M059J (cell line): ENCODE data around the genes NXPE1 and APOA4.

DNA sequence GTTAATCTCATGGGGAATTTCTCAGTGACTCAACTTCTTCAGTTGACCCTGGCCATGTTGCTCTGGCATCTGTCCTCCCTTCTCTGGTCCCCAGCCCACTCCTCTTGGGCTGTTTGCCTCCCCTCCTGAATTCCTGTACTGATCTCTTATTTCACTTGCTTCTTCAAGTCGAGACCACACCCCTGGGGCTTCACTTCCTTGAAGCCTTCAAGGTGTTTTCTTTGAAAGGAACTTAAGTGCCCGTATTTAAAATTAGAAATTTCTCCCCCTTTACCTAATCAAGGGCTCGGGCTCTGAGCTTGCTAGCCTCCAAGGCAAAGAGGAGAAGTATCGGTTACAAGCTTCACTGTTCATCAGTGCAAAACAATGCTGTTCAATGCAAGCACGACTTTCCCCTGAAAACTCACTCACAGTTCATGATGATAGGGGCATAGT, 23.8 kb downstream of the NNMT start:
- RAMPAGE, long total RNA, result no peak

DNA sequence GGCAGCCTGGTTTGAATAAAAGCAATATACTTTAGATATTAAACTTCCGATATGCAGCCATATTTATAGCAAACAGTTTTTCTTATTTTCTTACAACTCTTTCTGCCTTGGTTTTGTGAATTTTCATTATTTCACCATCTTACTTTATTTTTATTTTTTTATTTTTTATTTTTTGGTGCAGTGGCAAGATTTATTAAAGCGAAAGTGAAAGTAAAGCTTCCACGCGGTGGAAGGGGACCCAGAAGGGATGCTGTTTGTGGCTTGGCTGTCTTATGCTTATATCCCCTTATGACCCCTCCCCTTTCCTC, 50.3 kb downstream of the NNMT start:
- RAMPAGE, long total RNA, result no peak

GRCh38 chr11:114401589-114402064, 1.2 kb downstream of the RBM7 start:
- RAMPAGE, long total RNA, result no peak

DNA sequence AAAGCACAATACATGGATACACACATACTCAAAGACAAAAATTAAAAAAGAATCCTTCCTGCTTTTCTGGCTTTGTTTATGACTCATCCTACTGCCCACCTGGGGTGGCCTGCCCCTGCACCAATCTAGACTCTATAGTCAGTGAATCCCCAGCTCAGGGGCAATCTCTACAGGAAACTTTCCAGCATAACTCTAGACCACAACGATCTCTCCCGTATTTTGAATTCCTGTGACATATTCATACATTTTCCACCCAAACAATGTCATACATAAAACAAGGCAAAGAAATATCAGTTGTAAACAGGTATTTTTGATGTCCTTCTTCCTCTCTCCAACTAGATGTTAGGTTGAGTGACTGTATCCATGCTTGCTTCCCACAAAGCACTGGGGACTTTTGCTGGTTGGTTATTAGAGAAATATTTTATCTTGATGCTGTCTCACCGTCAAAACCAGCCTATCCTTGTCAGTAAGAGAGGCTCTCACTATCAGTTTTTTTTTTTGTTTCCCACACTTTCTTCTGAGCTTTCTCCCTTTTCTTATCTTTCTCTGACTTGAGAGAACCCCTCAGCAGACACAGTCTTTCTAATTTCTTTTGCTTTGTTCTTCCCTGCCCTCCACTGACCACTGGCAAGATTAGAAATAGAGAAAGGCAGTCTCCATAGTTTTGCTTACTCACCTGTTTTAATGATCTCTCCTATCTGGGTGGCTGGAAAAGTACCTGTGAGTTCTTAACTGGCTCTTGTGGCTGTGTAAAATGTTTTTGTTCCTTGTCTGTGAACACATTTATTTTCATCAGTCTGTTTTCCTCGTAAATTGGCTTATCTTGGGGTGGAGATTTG, at the start of gene NXPE1:
Gene NXPE1, minus strand, starts transcription at position 760 of the 839 bp plus-strand sequence.
- RAMPAGE, long total RNA, result no peak

GRCh38 chr11:114676740-114677207, 1.6 kb upstream of the NXPE2 start:
- RAMPAGE, long total RNA, result no peak

GRCh38 chr11:115185383-115186048, 318.7 kb downstream of the CADM1 start:
- RAMPAGE, long total RNA, result no peak

GRCh38 chr11:115645671-115646350, 141.6 kb upstream of the CADM1 start:
- RAMPAGE, long total RNA, result no peak

DNA sequence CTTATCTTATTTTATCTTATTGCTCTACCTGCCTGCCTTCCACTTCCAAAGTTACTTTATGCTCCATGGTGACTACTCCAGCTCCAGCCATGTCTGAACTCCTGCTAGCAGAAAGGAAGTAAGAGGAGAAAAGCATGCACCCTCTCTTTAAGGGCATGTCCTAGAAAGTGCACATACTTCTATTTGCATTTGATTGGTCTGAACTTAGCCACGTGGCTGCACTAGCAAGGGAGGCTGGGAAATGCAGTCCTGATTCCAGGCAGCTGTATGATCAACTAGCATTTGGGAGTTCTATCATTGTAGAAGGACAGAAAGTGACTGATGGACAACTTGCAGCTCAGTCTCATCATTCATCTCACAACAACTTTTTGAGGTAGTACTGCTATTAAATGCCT, 515.7 kb downstream of the BUD13 start:
- RAMPAGE, long total RNA, result no peak

- RAMPAGE, long total RNA, result no peak
These were observed 445 bp downstream of the APOA4 start for GRCh38 chr11:116822642-116823075.

DNA sequence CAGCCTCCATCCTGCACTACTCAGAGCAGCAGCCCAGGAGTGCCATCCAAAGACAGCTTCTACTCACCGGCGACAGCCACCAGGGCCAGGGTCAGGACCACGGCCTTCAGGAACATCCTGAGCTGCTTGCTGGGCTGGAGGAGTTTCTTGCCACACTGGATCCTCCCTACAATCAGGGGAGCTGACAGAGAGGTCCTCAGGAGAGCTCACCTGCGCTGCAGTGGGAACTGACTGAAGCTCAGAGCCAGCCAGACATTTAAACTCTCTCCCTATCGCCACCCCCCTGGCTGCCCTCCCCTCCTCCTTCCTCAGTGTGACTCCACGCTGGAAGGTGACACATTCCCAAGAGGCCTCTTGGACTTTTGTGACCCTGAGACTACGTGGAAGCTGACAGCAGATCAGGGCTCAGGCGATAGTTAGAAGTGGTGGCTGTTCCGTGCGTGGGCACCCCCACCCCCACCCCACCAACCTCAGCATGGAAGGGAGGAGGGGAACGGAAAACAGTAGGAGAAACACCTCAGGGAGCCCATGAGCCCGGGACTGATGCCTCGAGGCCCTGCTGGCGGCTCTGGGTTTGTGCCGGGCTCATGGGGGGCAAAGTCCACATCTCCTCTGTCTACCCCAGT, at the start of gene APOA4:
Gene APOA4, minus strand, starts transcription at position 229 of the 626 bp plus-strand sequence.
- RAMPAGE, long total RNA, result no peak

GRCh38 chr11:116833271-116833745, 3.6 kb downstream of the APOC3 start:
- RAMPAGE, long total RNA, result no peak

GRCh38 chr11:116849931-116850874, 12.8 kb upstream of the APOA1 start:
- RAMPAGE, long total RNA, result no peak

DNA sequence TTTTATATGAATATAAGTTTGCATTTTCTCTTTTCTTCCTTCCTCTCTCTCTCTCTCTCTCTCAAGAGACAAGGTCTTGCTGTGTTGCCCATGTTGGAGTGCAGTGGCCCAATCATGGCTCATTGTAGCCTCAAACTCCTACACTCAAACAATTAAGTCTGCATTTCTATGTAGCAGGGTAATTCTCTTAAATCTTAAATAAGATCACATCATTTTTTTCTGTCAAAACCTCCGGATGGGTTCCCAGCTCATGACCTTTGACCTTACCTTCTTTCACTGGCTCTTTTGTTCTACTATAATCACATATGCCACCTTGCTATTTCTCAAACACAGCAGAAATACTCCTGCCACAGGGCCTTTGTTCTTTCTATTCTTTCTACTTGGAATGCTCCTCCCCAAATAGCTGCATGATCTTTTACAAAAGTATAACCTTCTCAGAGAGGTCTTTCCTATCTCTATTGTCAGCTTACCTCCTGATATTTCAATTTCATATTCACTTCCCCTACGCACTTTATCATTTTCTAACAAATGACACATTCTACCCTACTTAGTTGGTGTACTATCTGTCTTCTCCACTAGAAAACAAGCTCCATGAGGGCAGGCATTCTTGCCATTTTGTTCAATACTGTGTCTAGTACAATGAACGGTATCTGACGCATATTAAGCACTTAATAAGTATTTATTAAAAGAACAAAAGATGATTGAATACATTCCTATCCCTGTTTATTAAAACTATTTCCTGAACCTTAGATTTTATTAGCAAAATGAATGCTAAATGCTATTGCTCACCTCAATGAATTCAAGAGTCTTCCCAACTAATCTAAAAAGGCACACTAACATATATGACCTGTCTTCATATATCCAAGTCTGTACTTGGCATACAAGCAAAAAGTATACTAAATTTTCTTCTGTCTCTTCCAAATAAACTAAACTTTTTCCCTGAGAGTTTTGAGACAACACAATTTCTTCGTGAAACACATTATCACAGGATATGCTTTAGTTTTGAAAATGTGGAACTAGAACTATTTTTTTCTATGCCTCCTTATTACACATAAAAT, 96.5 kb upstream of the APOA1 start:
- RAMPAGE, long total RNA, result no peak

DNA sequence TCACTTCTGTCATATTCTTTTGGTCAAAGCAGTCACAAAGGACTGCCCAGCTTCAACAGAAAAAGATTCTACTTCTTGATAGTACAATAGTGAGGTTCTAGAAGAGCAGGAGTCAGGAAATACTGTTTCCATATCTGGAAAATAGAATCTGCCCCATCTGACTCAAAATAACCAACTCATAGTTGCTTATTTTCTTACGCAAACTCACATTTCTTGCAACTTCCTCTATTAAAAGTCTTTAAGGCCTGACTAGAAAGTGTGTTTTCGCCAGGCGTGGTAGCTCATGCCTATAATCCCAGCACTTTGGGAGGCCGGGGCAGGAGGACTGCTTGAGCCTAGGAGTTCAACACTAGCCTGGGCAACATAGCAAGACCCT, 116.8 kb downstream of the SIK3 start:
- RAMPAGE, long total RNA, result no peak

DNA sequence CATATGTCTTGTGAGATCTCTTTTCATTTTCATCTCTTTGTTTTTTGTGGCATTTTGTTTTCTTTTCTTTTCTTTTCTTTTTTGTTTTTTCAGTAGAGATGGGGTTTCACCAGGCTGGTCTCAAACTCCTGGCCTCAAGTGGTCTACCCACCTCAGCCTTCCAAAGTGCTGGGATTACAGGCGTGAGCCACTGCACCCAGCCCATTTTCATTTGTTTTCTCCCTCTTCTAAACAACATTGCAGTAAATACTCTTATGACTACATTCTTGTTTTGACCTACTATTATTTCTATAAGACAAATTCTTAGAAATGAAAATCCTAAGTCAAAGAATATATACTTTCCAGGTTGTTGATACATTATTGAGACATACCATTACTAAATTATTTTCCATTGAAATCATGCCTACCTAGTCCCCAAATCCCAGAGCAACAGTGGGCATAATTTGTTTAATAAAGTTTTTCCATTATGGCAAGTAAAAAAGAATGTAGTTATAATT, 98.7 kb downstream of the SIK3 start:
- RAMPAGE, long total RNA, result no peak

GRCh38 chr11:117095411-117096345, 2.5 kb downstream of the SIK3 start:
- RAMPAGE, long total RNA, result no peak

- RAMPAGE, long total RNA, result no peak
These were observed 10.4 kb upstream of the SIDT2 start for GRCh38 chr11:117167690-117169022.

DNA sequence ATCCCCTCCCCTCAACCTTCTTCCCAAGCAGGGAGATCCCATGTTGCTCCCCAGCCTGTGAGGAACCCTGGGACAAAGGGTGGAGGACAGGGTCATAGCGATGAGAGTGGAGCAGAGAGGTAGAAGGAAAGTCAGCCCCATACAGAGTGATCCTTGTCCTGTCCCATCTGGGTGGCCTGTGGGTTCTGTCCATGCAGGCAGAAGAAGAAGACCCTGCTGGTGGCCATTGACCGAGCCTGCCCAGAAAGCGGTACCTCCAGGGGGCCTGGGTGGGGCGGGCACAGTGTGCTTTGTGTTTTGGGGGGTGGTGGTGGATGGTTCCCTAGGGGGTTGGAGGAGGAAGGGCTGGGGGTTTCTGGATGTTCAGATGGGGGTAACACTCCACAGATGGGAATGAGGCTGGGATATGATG, 7.8 kb downstream of the SIDT2 start:
- RAMPAGE, long total RNA, result no peak

DNA sequence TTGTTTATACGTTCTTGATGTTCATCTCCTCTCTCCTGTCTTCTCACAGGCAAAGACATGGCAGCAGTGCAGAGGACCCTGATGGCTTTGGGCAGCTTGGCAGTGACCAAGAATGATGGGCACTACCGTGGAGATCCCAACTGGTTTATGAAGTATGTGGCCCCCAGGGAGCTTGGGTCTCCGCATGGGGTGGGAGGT, 4.5 kb downstream of the TAGLN start:
- RAMPAGE, long total RNA, result no peak

DNA sequence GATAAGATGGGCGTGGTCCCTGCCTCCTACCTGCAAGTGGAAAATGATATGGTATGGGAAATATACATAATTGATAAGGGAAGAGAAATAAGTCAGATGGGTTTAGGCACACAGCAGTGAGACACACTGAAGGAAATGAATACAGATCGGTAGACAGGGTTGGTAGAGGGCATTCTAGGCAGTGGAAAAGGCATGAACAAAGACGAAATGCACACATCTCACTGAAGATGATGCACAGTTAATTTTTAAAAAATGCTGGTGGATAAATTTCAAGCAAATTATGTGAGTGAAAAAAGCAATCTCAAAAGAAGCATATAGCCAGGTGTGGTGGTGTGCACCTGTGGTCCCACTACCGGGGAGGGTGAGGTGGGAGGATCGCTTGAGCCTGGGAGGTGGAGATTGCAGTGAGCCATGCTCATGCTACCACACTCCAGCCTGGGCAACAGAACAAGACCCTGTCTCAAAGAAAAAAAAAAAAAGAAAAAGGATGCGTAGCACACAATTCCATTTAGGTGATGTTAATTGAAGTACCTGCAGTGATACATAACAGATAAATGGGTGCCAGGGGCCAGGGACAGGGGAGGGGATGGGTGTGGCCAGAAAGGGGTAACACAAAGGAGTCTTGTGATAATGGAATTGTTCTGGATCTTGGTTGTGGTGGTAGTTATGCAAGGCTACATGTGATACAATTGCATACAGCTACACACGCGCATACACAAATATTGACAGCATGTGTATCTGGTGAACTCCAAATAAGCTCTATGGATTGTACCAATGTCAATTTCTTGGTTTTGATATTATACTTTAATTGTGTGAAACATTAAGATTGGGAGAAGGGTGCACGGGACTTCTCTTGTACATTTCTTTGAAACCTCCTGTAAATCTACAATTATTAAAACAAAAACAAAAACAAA, 10.5 kb downstream of the TAGLN start:
- RAMPAGE, long total RNA, result no peak